HGPS cell (cell line): ENCODE results near the genes FKTN, RAD23B and ABITRAM.

- RRBS: 2% methylated on average over 8 of the region's 53 CpGs
Observed at GRCh38 chr9:105557739-105558732, at the start of gene FKTN. TSS of gene FKTN (plus strand) at chr9:105558131.

DNA sequence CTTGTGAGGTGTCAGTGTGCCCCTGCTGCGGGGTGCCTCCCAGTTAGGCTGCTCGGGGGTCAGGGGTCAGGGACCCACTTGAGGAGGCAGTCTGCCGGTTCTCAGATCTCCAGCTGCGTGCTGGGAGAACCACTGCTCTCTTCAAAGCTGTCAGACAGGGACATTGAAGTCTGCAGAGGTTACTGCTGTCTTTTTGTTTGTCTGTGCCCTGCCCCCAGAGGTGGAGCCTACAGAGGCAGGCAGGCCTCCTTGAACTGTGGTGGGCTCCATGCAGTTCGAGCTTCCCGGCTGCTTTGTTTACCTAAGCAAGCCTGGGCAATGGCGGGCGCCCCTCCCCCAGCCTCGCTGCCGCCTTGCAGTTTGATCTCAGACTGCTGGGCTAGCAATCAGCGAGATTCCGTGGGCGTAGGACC lies 23.5 kb downstream of the FKTN start:
- RRBS: no CpG with 5 or more reads among the region's 13 CpGs

- RRBS: no CpG with 5 or more reads among the region's 28 CpGs
Observed at GRCh38 chr9:105782407-105783155, 88.2 kb downstream of the TMEM38B start.

DNA sequence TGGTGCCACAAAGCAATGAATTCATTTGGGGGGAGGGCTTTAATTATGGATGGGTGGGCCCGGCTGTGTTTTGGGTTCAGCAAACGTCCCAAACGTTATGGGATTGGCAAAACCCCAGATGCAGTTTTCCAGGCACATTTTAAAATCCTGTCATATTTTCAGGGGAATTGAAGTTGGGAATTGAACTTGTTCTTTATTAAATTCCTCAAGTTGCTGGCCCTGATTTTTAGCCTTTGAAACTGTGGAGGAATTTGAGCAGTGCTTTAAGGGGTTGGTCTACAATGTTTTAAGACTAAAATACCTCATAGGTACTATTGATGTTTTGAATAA lies 558.4 kb upstream of the ZNF462 start:
- RRBS: no CpG with 5 or more reads among the region's 3 CpGs

DNA sequence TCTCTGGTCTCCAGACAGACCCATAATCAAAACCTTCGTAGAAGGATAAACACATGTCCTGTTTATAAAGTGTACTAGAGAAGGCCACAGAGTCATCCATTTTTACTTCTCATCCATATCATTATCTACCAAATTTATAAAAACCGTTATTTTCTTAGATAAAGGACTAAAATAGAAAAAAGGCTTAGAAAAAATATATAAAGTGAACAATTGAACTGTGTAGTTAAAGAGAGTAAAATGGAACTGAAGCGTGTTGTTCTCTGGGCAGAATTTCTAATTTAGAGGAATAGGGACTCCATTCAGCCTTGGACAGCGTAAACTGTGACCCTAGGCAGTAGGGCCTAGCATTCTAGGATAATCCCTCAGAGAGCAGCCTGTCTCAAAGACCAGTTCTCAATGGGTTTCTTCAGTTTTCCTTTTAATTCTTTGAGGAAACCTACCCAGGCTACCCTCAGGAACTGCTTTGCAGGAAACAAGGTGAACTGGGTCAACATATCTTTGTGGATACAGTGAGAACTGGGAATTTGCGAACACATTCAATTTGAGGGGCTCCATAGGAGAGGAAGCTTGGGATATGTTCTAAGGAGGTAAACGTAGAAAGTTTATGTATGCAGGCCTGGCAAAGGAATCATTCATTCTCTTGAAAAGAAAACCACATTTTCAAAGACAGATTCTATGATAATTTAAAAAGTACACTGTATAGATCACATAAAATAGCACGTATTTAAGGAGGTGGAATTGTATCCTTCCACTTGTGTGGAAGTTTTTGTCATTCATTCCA lies 11.2 kb downstream of the ZNF462 start:
- RRBS: no CpG with 5 or more reads among the region's 7 CpGs

- RRBS: no CpG with 5 or more reads among the region's 9 CpGs
Observed at GRCh38 chr9:106916392-106917360, 53.7 kb downstream of the ZNF462 start.

GRCh38 chr9:107282721-107283419 lies at the start of gene RAD23B:
TSS of gene RAD23B (plus strand) at chr9:107283279.
- RRBS: 1% methylated on average over 32 of the region's 74 CpGs

- RRBS: no CpG with 5 or more reads among the region's 14 CpGs
Observed at GRCh38 chr9:107333635-107334386, 50.7 kb downstream of the RAD23B start.

- RRBS: no CpG with 5 or more reads among the region's 10 CpGs
Observed at GRCh38 chr9:107363543-107364242, 80.6 kb downstream of the RAD23B start.

GRCh38 chr9:107632025-107632355 lies 142.4 kb upstream of the KLF4 start:
- RRBS: no CpG with 5 or more reads among the region's 5 CpGs

DNA sequence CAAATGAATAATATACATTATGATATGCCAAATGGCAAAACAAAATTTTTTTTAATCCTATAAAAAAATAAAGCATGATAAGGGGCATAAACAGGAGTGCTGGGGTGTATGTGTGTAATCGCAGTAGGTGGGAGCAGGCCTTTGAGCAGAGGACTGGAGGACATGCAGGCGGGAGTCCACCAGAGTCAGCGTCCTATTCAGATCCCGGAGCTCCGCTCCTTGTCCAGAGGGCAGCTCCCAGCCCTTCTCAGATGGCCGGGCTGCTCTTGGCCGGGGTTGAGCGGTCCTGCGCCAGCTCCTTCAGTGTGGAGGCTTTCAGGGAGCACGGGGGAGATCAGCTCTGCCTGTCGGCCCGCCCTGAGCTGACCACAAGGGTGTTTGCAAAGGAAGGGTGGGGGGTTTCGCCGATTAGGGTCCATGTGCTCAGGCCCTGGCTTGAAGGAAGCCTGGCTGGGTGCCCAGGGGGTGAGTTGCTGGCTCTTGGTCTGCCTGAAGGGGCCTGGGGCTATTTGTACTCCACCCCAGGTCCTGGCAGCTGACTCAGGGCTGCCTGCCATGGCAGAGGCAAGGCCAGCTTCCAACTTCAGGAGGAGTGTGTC lies 249.9 kb upstream of the KLF4 start:
- RRBS: 71% methylated on average over 3 of the region's 14 CpGs

- RRBS: 75% methylated on average over 1 of the region's 13 CpGs
Observed at GRCh38 chr9:107768108-107768837, 278.7 kb upstream of the KLF4 start.

GRCh38 chr9:108040654-108041245 lies 551.2 kb upstream of the KLF4 start:
- RRBS: no CpG with 5 or more reads among the region's 3 CpGs

DNA sequence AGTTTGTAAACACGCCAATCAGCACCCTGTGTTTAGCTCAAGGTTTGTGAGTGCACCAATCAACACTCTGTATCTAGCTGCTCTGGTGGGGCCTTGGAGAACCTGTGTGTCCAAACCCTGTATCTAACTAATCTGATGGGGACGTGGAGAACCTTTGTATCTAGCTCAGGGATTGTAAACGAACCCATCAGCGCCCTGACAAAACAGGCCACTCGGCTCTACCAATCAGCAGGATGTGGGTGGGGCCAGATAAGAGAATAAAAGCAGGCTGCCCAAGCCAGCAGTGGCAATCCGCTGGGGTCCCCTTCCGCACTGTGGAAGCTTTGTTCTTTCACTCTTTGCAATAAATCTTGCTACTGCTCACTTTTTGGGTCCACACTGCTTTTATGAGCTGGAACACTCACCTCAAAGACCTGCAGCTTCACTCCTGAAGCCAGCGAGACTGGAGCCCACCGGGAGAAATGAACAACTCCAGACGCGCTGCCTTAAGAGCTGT lies 461.6 kb downstream of the ACTL7B start:
- RRBS: no CpG with 5 or more reads among the region's 11 CpGs

DNA sequence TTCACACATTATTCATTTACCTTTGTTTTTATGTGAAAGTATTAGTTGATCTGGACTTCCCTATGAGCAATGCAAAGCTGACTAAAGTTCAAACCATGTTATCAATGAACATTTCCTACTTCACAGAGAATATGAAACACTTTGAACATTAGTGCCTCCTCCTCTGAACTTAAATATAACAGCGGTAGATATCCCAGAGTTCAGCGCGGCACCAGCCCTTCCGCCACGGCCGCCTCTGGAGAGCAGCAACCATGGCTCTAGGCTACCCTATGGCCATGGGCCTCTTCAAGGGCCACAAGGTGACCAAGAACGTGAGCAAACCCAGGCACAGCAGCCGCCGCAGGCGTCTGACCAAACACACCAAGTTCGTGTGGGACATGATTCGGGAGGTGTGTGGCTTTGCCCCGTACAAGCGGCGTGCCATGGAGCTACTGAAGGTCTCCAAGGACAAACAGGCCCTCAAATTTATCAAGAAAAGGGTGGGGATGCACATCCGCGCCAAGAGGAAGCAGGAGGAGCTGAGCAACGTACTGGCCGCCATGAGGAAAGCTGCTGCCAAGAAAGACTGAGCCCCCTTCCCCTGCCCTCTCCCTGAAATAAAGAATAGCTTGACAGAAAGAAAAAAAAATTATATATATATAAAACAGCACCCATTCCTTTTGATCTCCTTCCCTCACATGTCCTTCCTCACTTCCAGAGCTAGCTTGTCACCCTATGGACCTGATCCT lies 229.0 kb downstream of the ACTL7B start:
- RRBS: no CpG with 5 or more reads among the region's 19 CpGs

DNA sequence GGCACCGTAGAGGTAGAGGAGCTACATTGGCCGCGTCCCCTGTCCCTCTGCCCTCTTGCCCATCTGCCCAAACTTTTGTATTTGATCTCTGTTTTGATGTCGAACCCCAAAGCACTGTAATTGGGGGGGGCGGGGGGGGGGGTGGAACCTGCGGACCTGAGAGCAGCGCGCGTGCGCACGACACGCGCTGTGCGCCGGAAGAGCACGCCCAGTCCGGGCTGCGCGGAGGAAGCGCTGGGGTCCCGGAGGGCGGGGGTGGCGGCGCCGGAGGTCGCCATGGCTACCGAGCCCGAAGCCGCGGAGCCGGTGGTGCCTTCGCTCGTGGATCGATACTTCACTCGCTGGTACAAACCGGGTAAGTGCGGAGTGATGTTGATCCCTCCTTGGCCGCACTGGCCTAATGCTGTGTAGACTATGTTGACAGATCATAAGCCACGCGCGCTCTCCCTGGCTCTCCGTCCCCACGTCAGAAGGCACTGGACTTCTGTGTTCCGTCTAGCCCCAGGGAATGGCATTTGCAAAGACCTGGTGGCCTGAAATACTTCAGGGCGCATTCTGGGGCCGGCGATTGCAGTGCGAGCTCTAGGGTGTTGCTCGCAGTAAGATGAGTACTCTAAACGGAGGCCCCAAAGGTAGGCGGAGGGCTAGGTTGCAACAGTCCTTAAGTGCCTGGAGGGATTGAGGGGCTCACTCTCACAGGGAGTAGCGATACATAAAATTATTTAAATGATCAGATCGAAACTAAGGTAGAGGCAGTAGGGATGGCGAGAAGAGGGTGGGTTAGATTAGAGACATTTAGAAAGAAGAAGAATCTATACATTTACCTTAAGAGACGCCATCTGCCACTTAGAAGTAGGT lies at the start of gene ABITRAM:
Gene ABITRAM (plus strand): TSS at position 190 of the 858 bp plus-strand sequence.
- RRBS: under 1% methylated on average over 9 of the region's 55 CpGs

DNA sequence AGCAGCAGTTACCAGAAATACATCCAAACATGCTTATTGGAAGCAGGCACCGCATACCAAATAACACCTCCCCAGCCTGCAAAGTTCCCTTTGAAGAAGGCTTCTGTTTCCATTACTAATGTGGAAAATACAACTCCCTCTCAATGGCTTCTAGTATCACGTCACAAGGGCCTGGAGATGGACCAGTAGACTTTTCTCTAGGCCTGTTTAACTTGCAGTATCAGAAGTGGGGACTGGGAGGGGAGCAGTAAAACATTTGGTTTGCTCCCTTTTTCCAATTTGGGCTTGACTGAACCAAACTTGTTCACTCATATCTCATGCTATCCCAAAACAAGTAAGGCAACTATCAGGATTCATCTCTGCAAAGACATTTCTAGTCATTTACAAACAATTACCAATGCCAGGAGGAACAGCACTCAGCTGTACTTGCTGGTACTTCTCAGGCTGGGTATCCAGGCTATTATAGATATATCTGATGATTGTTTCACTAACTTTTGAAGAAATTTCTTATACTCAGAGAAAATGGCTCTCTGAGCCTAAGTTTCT lies 20.6 kb downstream of the TMEM245 start:
- RRBS: no CpG with 5 or more reads among the region's 2 CpGs

DNA sequence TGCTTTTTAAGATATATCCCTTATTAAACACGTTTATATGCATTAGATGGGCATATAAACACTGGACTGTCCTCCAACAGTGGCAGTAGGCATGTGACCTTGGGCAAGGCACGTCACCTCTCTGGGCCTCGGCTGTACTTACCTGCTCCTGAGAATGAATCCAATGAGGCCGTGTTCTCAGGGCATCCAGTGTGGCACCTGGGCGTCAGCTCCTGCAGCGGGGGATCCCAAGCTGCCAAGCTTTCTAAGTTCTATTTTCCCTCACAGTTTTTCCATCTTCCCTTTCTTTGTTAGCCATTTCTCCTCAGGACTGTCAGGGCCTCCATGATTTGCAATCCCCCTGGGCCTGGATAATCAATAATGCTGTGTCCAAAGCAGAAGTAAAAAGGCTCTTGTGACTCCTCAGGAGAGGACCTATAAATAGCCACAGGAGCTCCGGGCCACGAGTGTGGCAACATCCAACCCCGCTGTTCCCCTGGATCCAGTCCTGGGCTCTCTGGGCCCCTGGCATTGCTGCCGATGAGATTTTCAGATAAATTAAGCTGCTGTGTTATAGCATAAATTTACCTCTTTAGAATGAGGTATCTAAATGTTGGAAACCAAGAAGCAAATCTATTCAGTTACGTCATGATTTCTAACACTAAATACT lies 76.9 kb downstream of the PTPN3 start:
- RRBS: no CpG with 5 or more reads among the region's 11 CpGs

- RRBS: no CpG with 5 or more reads among the region's 3 CpGs
Observed at GRCh38 chr9:109538315-109538618, 40.2 kb upstream of the PTPN3 start.

DNA sequence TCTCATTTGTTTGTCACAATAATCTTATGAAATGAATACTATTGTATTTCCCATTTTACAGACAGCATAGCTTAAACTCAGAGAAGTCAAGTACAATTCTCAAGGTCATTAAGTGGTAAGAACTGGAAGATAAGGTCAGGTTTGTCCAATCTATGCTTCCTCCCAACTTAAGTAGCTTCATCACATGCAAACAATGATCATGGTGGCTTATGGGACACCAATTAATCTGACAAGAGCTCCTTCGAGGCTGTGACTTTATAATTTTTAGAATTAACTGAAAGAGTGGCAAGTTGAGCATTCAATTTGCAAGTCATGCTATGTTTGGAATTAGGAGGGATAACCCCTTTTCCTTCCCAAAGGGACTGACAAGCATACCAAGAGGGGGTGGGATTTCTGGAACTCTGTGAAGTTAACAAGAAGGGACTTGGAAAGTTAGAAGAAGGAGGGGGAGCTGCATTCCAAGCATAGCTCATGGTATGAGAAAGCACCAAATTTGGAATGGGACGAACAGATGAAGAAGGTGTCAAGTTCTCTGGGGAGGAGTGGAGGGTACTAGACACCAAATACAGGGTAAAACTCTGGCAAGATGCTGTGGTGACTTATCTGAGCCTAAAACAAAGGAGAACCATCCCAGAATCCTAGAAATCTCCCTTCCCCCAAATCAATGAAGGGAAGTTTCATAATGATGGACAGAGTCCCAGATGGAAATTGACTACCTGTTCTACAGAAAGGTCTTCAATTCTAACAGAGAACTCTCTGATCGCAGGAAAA lies 8.9 kb upstream of the PALM2AKAP2 start:
- RRBS: no CpG with 5 or more reads among the region's 3 CpGs